Metastatic Lung Carcinoma in the Adrenal Gland (tissue), 1 donor: ENCODE measurements around a stretch of chr10.

- PRO-cap: no peak
Observed at GRCh38 chr10:31757434-31758155, 171.0 kb downstream of the ARHGAP12 start.

GRCh38 chr10:32039629-32040184 is 16.5 kb downstream of the KIF5B start:
- PRO-cap: no peak

DNA sequence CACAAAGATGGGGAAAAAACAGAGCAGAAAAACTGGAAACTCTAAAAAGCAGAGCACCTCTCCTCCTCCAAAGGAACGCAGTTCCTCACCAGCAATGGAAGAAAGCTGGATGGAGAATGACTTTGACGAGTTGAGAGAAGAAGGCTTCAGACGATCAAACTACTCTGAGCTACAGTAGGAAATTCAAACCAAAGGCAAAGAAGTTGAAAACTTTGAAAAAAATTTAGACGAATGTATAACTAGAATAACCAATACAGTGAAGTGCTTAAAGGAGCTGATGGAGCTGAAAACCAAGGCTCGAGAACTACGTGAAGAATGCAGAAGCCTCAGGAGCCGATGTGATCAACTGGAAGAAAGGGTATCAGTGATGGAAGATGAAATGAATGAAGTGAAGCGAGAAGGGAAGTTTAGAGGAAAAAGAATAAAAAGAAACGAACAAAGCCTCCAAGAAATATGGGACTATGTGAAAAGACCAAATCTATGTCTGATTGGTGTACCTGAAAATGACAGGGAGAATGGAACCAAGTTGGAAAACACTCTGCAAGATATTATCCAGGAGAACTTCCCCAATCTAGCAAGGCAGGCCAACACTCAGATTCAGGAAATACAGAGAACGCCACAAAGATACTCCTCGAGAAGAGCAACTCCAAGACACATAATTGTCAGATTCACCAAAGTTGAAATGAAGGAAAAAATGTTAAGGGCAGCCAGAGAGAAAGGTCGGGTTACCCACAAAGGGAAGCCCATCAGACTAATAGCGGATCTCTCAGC is 114.0 kb downstream of the CCDC7 start:
- PRO-cap: no peak

- PRO-cap: unidirectional peak, plus-strand start at chr10:32959253
Observed at GRCh38 chr10:32959039-32959646, 1.1 kb upstream of the ITGB1 start.

GRCh38 chr10:32961332-32962528 is 3.7 kb upstream of the ITGB1 start:
- PRO-cap: bidirectional peak, plus-strand start at chr10:32962157, minus-strand start at chr10:32962038

GRCh38 chr10:32971438-32972349 is 13.7 kb upstream of the ITGB1 start:
- PRO-cap: unidirectional peak, plus-strand start at chr10:32971816

- PRO-cap: no peak
Observed at GRCh38 chr10:33115614-33116120, 157.6 kb upstream of the ITGB1 start.

GRCh38 chr10:33117644-33118278 is 159.7 kb upstream of the ITGB1 start:
- PRO-cap: no peak

- PRO-cap: no peak
Observed at GRCh38 chr10:33136877-33137171, 178.8 kb upstream of the ITGB1 start.

GRCh38 chr10:33142405-33142911 is 184.4 kb upstream of the ITGB1 start:
- PRO-cap: no peak

DNA sequence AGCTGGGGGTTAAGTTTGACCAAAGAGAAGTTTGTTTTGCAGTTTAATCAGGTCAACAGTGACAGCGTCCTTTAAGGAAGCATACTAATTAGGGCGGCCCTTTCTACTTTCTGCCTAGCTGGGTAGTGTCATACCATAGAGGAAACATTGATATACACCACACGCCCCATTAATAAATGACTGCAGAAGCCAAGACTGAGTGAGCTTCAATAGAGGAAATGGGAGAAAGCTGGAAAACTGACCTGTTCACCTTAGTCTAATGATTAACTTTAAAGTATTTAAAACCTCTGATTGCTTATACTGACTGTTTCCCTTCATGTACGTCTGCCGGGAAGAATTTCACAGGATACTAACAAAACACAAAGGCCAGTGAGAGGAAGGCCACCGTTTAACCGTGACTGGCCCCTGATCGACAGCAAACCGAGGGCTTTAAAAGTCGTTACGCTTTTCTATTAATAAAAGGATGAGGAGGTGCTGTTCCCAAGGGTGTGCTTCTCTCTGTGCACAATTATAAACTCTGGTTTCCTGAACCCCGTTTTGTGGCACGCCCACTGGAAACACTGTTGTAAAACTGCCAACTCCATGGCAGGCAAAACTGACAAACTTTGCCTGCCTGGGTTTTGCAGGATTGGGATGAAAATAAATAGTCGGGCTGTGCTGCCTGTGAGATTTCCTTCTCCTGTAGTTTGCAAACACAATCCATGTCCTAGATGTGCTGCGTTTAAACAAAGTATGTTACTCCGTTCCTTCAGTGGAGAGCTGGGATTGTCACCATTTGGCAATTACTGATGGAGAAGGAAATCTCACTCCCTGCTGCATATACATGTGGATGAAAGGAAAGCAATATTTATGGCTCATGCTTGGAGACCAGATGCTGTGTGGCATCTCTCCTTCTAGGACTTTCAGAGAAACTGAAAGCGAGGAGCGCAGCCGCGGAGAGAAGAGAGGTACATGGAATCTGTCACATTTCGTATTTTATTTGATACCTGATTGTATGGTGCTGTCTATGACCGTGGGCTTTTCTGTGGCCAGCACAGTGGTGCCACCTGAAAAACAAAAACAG is 137.5 kb downstream of the NRP1 start:
- PRO-cap: no peak

- PRO-cap: no peak
Observed at GRCh38 chr10:33337633-33337984, 3.1 kb upstream of the NRP1 start.

DNA sequence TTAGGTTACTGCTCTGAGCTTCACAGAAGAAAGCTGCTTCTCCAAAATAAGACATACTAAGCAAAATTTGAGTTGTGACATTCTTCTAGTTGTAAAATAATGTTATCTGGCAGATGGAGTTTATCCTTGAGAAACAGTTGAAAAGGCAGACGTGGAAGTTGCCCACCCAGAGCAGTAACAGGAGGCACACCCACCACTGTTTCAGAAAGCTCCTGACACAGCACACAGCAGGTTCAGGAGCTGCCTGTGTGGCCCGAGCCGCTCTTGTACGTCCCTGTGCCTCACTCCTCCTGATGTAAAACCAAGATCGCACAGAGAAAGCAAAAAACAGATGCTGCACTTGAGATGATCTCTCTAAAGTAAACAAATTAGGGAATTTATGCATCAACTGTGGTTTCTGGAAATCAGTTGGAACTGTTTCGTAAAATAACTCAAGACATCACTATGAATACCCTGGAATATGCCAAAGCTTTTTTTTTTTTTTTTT is 620.9 kb downstream of the PARD3 start:
- PRO-cap: no peak

- PRO-cap: no peak
Observed at GRCh38 chr10:35165157-35165649, 38.6 kb downstream of the CREM start.

DNA sequence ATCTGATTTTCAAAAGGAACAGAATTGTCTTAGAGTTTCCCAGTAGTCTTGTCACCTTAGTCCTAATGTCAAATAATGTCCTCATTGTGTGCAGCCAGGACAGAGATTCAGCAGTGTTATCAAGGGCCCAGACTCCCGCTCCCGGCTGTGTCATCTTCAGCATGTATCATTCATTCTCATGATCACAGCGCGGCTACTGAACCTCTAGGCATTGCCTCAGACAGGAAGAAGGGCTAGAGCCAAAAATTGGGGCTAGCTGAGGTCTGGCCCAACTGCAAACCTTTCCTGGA is 81.8 kb downstream of the CREM start:
- PRO-cap: no peak

DNA sequence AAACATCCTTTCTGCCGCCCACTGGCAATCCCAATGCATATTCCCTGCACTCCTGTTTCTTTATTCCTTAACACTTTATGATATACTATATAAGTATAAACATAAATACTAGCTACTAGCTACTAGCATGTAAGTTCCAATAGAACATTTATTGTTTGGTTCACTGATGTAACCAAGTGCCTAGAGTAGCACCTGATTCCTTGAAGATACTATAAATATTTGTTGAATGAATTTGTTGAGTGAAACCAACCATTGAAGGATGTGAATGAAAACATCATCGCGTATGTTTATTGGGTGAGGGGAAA is 5.0 kb downstream of the CCNY start:
- PRO-cap: no peak

DNA sequence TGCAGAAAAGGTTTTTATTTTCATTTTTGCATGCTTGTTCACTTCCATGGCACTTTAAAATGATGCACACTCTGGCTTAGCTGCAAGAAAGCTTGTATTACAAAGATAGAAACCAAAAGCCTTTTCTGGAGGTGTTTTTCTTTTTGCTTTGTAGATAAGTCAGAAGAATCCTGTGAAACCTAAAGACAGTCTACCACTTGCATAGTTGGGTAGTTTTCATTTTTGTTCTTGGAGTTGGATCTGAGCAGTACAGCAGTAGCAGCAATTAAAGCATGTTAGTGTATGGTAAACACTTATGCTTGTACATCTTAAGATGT is 19.7 kb downstream of the CCNY start:
- PRO-cap: no peak

DNA sequence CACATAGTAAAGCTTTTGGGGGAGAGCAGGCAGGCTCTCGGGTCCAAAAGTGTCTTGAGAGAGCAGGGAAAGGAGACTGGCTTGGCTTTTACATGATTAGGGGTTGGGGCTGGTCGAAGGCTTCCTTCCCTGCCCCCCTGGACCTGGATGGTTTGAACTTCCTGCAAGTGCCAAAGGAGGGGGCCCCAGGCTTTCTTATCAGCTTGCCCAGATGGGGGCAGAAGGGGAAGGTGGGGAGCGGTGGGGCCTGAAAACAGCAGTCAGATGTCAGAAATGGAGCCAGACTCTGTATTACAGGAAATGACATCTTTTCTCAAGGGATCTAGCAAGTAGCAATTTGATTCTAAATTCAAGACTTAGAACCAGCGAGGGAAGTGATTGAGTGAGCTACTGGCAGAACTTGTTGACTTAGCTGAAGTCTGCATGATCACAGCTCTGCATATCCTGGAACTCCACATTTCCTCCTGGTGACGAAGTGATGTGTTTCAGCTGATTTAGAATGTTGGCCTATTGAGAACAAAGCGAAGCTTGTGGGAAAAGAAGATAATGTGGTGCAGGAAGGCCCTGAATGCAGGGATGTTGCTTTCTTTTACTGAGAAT is 43.0 kb downstream of the CCNY start:
- PRO-cap: no peak

- PRO-cap: no peak
Observed at GRCh38 chr10:35421430-35422297, 85.4 kb downstream of the CCNY start.

DNA sequence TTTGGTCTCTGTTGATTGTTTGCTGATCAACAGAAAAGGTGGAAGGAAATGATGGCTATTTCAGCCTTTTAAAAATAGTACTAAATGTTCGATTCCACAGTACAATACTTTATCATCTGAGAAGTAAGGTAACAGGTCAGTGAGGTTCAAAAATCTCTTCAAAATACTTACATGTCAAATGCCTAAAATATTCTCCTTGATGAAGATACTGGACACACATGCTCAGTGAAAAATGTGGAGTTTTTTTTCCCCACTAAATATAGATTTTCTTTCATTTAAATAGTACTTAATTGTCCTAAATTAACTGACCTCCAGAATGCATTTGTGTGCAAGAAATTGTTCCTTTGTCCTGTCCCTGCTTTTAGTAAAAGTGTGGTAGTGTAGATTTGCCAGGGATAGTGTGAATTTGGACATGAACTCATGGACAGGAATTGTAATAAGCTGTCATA is 109.9 kb downstream of the CCNY start:
- PRO-cap: no peak